Hair follicle dermal papilla cell (primary cell): ENCODE measurements around the genes MOV10L1, DENND6B and NCAPH2.

- CAGE, long polyA plus RNA = no peak
Measured at GRCh38 chr22:49944599-49945644, 15.7 kb upstream of the PIM3 start.

DNA sequence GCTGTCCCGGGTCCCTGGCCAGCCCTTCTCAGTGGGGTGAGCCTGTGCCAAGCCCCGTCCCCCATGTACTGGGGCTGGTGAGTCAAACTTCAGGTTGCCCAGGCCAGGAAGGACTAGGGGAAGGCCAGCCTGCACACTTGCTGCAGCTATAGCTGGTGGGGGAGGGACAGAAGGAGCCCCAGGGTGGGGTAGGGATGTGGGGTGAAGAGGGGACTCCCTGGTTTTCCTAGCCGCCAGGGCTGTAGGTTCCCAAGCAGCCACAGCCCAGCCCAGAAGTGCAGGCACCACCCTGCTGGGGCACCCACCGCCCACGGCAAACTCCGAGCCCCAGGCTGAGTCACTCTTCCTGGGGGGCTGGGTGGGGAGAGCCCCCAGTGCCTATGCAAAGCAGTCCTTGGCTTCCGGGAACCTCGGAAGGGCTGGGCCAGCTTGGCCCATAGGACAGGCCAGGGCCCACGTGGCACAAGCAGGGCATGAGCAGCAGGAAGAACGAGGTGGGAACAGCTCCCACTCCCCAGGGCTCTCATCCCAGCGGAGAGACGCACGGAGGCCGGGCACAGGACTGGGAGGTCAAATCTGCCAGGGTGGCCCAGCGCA is 4.3 kb upstream of the IL17REL start:
- CAGE, long polyA plus RNA = no peak

DNA sequence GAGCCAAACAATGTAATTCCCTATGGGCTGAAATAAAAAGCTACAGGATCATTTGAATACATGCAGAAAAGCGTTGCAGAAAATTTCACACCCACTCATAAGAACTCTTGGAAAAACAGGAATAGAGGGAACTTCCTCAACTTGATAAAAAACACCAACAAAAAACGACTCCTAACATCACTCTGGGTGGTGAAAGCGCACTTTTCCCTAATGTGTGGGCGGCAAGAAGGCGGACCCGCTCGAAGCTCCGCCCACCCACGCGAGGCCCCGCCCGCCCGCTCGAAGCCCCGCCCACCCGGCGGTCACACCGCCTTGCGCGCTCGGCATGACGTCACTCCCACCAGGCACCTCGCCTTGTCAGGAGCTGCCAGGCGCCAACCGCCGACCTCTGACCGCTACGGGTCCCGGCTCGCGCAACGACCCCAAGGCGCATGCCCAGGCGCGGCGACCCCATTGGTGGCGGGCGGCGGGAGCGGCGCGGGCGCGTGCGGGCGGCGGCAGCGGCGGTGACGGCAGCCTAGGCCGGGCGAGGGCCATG is at the start of gene MOV10L1:
MOV10L1 (plus strand) TSS at position 453 of the 538 bp plus-strand sequence.
- CAGE, long polyA plus RNA = no peak

DNA sequence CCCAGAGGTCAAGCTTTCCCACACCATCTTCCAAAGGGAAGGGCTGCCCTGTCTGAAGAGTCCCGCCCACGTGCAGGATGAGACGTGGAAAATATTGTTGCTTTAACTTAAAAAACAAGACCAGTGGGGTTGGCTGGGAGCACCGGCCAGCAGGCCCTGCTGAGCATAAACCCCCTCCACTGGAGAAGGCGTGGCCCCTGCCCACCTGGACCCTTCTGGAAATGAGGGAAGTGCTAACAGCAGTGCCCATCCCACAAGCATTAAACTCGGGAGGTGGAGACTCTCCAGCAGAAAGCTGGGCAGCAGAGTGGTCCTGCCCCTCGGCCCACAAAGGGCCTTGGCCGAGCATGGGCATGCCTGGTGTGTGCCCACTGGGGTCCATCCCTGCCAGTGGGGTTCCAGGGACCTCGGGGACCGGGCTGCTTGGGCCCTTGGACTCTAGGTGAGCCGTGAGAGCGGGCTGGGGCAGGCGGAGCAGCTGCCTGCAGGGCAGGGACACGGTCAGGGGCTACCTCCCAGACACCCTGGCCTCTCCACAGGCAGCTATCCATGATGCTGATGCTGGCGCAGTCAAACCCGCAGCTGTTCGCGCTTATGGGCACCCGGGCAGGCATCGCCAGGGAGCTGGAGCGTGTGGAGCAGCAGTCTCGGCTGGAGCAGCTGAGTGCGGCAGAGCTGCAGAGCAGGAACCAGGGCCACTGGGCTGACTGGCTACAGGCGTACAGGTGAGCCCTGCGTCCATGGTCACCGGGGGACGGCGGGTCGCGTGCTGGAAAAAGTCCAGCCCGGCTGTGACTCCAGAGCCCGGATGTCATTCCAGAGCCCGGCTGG is 15.6 kb downstream of the SELENOO start:
- CAGE, long polyA plus RNA = no peak

GRCh38 chr22:50270819-50271057 is 558 bp upstream of the MAPK11 start:
- CAGE, long polyA plus RNA = no peak

- CAGE, long polyA plus RNA = no peak
Measured at GRCh38 chr22:50278044-50278416, 7.8 kb upstream of the MAPK11 start.

GRCh38 chr22:50302068-50302562 is 5.3 kb downstream of the PLXNB2 start:
- CAGE, long polyA plus RNA = no peak

GRCh38 chr22:50326605-50327917 is at the start of gene DENND6B:
Gene DENND6B, minus strand, starts transcription at chr22:50327012.
- CAGE, long polyA plus RNA = no peak

- CAGE, long polyA plus RNA = no peak
Measured at GRCh38 chr22:50367487-50368317, 24.6 kb downstream of the PPP6R2 start.

DNA sequence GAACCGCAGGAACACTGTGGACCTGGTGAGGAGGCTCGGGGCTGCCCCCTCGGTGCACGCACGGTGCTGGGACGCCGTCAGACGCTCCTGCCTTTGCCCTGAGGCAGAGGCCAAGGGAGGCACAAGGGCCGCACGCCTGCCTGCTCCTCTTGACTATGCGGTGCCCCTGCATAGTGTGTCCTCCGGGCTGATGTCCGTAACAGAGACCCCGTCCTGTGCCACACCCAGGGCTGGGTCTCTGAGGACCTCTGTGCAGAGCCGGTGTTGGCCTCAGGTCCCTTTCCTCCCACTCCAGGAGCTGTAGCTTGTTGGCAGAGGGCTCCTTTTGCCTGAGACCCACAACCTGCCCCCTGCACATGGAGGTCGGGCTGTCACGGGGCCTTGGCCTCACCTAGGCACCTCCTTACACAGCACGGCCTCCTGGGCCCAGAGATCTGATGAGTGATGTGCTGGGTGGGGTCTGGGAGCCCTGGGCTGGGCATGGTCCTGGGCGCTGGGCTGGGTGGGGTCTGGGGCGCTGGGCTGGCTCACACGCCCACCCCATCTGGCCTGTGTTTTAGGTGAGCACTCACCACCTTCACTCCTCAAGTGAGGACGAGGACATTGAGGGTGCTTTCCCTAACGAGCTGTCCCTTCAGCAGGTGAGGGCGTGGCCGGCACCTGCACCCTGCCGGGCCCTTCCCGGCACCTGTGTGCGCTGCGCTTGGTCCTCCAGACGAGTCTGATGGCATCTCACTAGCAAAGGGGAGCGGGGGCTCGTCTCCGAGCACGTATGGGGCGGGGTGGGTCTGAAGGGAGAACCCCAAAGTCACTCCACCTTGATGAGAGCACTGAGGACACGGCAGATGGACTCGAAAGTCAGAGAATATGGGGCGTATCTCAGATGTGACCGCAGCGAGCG is 38.2 kb downstream of the SBF1 start:
- CAGE, long polyA plus RNA = no peak

- CAGE, long polyA plus RNA = no peak
Measured at GRCh38 chr22:50449686-50450042, 25.2 kb downstream of the SBF1 start.

- CAGE, long polyA plus RNA = no peak
Measured at GRCh38 chr22:50454484-50455589, 20.0 kb downstream of the SBF1 start.

GRCh38 chr22:50468784-50469188 is 6.0 kb downstream of the SBF1 start:
- CAGE, long polyA plus RNA = no peak

GRCh38 chr22:50497198-50497397 is 10.4 kb downstream of the LMF2 start:
- CAGE, long polyA plus RNA = no peak

DNA sequence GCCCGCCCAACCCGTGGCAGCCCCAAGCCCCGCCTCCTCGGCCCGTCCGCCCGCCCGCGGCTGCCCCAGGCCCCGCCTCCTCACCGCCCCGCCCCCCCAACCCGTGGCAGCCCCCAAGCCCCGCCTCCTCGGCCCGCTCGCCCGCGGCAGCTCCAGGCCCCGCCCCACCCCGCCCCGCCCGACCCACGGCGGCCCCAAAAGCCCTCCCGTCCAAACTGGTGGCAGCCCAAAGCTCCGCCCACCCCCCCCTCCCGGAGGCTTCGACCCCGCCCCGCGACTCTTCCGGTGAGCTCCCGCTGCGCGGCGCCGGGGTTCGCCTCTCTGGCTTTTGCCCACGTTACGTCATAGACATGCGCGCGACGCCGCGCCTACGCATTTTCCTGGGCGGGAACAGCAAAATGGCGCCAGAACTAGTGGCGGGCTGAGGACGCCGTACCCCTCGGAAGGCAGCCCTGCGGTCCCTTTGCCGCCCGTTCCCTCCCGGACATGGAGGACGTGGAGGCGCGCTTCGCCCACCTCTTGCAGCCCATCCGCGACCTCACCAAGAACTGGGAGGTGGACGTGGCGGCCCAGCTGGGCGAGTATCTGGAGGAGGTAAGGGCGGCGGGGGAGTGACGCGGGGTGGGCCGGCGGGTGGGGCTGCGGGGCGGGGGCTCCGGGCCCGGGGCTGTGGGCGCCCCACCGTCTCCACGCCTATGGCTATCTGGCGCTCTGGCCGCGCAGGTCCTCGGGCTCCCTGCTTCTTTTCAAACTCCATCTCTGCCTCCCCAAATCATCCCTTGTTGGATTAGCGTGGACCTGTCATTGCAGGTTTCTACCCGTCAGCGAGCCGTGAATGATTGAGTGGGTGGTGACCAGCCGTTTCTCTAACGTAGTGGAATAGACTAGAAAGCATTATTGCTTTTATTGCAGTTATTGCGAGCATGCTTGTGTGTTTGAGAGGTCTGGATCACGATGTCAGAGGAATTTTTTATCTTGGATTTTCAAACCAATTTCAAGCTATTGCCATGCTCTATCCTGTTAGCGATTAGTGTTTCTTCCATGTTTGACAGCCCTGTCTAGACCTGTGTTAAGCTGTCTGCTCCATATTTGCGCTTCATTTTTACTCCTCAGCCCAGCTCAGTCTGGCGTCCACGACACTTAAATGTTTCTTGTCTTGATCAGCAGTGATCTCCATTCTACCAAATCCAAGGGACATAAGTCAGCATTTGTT is at the start of gene NCAPH2:
NCAPH2 (plus strand) TSS at position 373 of the 1,213 bp plus-strand sequence.
- CAGE, long polyA plus RNA = no peak

DNA sequence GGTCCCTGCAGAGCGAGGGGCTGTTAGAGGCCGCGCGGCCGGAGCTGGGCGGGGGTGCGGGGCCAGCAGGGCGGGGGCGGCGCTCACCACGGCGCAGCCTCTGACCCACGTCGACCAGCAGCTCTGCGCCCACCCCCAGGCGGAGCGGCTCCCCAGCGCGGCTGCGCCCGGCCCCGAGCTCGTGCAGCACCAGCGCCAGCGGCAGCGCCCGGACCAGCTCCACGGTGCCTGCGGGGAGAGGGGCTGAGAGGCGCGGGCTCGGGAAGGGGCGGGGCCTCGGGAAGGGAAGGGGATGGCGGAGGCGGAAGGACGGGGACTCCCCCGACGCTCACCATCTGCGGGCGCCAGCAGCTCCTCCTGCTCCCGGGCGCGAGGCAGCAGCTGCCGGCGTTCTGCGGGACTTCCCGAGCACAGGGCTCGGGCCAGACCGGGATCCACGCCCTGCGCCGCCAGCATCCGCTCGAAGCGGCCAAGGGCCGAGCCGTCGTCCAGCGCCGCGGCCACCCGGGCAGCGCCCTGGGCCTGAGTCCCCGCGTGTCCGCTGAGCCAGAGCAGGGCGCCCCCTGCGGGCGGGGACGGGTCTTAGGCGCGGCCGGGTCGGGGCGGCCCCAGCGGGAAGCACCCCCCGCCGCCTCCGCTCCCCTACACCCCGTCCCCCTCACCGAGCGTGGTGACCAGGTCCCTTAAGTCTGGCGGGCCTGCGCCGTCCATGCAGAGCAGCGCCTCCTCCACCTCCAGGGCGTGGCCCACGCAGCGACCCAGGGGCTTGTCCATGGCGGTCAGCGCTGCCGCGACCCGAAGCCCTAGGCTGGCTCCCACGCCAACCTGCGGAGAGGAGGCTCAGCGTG is 740 bp upstream of the SCO2 start:
- CAGE, long polyA plus RNA = no peak

- CAGE, long polyA plus RNA = no peak
Measured at GRCh38 chr22:50526762-50527537, 1.6 kb upstream of the SCO2 start.

- CAGE, long polyA plus RNA = no peak
Measured at GRCh38 chr22:50540306-50540769, 5.4 kb upstream of the KLHDC7B start.

DNA sequence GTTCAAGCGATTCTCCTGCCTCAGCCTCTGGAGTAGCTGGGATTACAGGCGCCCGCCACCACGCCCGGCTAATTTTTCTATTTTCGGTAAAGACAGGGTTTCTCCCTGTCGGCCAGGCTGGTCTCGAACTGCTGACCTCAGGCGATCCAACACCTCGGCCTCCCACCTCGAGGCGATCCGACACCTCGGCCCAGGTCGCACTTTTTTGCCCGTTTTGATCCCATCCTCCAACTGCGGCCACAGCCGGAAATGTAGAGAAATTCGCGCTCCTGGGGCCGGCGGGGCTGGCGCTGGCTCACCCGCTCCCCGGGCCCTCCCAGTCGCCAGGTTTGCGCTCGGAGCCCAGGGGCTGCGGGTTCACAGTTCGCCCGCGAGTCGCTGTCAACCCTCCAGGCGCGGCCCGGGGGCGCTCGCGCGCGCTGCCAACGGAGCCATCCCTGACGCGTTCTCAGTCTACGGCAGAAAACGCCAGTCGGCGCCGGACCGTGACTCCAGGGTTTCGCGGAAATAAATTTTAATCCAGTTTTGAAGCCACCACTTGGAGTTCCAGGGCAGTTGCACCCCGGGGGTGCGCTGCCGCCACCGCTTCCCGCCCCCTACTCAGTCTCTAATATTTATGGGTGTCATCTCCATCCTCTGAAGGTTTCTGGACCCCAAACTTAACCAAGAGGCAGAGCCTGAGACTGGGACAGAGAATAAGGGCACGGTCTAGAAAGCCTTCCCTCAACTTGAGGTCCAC is 1.6 kb upstream of the KLHDC7B start:
- CAGE, long polyA plus RNA = no peak

DNA sequence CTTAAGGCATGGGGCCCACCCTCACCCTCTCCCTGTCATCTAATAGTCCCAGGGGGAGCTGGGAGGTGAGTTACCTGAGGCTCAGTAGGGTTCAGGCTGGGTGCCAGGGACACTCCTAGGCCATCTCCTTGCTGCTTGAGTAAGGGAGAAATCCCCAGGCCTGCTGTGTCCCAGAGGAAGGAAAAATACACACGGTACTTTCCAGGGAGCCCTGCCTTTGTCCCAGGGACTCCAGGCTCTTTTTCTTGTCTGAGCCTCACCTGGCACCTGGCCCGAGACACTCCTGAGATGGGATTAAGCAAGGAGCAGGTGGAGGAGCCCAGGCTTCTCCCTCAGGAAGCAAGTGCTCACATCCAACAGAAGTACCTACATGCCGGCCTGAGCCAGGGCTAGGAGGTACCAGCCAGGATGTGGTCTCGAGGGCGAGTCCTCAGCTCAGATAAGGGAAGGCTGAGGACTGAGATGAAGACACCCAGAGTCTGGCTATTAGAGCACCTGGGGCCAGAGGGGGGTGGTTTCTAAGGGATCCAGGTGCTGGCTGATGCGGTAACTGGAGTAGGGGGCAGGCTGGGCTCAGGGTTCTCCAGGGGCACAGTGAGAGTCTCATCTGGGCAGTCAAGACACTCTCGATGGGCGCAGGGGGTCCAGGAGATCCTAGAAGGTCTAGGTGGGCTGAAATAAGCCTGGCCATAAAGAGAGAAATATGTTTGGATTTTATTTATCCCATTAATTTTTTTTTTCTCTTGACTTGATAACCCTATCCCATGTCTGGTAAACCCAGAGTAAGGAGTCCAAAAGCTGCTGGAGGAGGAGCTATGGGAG is 775 bp upstream of the KLHDC7B start:
- CAGE, long polyA plus RNA = no peak